Diencephalon (tissue), 2 donors: ENCODE results near the genes COMMD2 and SERP1.

DNA sequence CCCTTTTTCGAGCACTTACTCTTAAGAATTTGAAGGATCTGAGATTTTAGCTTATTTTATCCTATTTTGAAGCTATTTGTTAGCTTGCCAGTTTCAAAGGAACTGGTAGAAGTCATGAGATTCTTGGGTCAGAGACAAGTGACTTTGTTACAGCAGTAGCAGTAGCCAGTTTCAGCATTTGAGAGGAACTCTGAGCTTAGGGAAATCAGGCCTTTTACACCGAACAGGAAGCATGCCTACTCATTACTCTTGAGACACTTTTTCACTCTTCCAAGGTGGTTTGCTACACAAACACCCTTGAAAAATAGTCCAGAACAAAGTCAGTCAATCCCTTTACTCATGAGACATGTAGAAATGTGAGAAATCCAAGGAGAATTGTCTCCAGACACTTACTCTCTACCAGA, 24.5 kb upstream of the TM4SF1 start:
- RAMPAGE, long total RNA, result no peak

- RAMPAGE, long total RNA, result no peak
These were observed 27.2 kb upstream of the TM4SF1 start for GRCh38 chr3:149404635-149405025.

DNA sequence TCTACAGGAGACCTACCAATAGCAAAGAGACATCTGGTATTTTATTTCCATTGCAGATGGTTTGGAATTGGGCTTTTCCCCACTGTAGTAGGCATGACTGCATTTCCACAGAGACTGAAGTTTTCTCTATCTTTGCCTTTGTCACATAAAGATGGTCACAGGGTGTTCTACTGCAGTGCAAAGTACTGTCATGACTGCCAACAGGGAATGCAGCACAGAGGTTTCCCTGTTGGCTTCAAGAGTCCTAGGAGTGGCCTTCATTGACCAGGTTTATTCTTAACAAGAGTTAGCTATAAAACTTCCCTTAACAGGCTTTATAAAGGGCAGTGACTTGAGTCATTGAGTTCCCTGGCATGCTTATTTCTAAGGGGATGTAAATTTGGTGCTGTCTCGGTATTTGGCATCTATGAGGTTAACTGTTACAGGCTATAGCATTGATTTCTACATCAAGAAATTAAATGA, 36.7 kb upstream of the TM4SF4 start:
- RAMPAGE, long total RNA, result no peak

- RAMPAGE, long total RNA, result no peak
These were observed 899 bp downstream of the TM4SF4 start for GRCh38 chr3:149475043-149476148.

DNA sequence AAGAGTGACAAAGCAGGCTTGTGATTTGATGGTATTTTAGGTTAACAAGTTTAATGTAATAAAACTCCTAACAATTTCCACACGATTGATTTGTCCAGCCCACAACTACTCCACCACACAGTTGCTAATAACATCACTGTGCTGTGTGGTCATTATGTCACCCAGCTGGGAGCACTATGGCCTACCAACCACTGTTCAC, 1.7 kb downstream of the WWTR1 start:
- RAMPAGE, long total RNA, result no peak

- RAMPAGE, long total RNA, result start-site peak on the minus strand at chr3:149752448-149752494, 3,772 and 3,267 reads in 2 replicates
These were observed at the start of gene COMMD2 for GRCh38 chr3:149751796-149753080. Gene COMMD2, minus strand, starts transcription at chr3:149752489.

GRCh38 chr3:150022485-150023569, 52.1 kb upstream of the PFN2 start:
- RAMPAGE, long total RNA, result no peak

GRCh38 chr3:150253261-150254069, 154.6 kb upstream of the TSC22D2 start:
- RAMPAGE, long total RNA, result no peak

DNA sequence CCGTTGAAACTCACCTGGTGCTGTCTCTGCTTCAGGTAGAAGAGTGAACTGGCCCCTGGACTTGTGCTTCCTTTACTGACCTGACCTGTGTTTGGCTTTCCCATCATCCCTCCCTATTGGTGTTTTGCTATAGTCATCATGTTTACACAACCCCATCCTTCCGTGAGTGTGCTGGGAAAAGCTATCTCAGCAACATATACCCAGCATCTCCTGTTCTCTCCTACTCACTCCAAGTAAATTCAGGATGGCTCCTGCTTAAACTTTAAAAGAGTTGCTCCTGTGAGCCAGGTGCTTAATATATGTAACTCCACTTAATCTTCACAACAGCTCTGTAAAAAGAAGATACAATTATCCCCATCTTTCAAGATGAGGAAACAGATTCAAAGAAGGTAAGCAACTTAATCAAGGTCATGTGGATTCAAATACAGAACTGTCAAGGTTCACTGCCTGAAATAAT, 77.1 kb upstream of the TSC22D2 start:
- RAMPAGE, long total RNA, result no peak

DNA sequence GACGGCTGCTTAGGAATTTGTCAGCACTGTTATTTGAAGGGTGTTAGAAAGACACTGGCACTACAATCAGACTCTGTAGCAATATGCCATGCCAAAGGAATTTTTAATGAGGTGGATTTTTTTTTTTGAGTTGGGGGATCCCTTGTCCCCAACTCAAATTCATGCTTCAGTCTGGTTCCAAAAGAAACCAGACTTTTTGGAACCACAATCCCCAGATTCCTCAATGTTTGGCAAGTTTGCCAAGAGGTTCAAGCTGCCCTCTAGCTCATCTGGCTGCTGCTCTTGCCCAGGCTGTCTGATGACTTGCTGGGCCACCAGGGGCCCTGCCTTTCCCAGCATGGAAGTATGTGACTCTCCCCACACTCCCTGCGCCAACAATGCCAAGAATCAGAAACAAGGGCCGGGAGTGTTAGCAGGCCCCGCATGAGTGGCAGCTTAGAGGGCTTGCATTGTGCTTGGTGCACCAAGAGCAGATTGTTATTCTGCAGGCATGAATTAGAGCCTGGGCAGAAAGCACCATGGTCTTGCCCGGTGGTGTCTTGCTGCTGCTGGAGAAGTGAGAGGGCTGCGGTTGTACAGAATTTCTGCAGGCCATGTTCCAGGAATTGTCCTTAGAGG, 58.5 kb upstream of the TSC22D2 start:
- RAMPAGE, long total RNA, result no peak

DNA sequence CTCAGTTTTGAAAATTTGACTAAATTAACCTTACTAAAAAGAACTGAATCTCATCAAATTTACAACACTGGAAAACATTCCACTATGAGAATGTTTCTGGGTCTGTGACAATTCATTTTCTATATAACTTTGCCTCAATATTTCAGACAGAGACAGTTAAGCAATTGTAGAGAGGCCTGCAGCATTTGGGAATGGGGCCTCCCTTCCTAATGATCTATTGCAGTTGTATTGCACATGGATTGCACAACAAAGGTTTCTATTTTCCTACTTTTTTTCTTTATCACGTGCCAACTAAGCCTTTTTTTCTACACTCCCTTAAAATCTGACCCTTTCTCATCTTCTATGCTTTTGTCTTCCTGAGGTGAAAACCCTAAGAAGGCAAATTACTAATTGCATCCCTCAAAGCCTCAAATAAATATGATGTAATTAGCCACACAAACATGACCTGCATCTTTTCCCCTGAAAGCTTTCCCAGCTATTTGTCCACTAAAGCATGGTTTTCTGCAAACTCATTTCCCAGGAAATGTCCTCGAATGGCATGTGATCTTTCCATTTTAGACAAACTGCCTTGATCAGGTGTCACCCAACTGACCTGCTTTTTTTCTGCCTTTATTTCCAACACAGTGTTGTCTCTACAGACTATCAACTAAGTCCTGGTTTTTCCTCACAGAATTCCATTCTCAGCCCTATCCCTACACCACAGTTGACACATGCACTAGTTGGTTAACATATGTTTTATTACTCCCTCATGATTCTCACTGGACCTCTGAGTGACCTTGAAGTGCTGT, 32.0 kb upstream of the TSC22D2 start:
- RAMPAGE, long total RNA, result no peak

- RAMPAGE, long total RNA, result no peak
These were observed 23.4 kb upstream of the TSC22D2 start for GRCh38 chr3:150384599-150385261.

DNA sequence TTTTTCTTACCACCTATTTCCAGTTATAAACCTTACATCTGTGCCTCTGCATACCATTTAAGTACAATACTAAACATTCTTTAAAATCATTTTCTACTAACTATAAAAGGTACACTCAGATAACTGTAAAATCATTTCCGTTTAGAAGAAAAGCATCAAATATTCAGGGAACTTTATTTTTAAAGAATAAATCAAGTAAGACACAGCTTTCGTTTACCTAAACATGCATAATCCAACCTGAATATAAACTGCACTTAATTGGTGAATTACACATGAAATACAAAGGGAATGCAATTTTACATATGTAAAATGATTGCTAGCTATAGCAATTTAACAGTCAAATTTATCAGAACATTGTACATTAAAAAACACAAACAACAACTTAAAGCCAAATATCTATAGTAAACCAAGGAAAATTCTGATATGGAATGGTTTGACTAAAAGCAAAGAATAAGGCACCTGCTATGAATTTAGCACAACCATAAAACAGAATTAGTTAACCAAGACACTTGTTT, 3.9 kb downstream of the SERP1 start:
- RAMPAGE, long total RNA, result no peak

- RAMPAGE, long total RNA, result no peak
These were observed at the start of gene SERP1 for GRCh38 chr3:150545935-150546576. Gene SERP1, minus strand, starts transcription at chr3:150546496.

DNA sequence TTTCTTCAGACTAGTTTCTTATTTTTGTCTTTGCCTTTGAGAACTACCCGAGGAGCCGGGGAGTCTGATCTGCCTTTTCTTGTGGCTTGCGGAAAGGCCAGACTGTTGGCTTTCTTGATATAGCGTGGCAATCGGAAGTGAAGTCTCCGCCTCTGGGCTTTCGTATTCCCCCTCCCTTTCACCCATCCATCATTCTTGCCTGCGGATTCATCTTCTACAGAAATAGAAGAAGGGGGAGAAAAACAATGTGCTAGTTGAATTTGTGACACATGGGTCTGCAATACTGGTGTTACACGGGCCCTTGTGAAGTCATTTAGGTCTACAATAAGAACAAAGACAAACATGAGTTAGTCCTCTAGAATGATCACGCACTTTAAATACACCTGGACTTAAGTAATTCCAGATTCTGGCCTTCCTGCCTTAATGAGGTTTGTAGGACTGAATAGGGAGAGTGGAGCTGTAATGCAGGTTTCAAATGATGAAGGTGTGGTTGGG, 319 bp downstream of the EIF2A start:
- RAMPAGE, long total RNA, result no peak

- RAMPAGE, long total RNA, result no peak
These were observed 21.2 kb upstream of the ERICH6 start for GRCh38 chr3:150724862-150725469.

DNA sequence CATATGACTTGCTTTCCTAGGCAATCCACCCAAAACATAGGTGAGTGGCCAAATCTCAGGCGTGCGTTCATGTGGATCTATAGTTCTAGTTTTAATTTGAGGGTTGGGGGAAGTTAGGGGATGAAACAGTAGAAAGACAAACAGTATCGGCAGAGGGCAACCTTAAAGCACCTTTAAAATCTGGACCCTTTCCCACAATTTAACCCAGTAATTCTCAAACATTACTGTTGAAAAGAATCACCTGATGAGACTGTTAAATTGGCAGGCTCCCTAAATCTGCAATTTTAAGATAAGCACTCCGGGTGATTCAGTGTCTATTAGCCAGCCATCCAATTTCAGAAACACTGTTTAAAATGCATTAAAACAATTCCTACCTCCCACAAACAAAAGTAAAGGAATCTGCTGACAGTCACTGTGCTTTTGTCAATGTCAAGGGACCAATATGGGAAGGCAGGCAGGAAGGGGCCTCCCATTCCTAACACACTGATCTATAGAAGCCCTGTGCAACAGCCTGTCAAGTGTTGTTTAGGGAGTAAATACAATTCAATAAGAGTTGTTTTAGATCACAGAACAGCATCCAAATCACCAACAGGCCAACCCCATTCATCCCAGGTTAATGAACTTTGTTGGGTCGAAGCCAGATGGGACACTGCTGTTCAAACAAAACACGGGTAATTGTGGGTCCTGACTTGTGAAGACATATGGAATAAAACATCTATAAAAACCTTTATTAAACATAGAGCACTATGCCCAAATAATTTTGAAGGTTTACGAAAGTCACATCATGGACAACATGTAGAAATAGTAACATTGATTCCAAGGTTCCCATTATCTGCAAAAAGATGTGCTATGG, 21.4 kb downstream of the SIAH2 start:
- RAMPAGE, long total RNA, result no peak

DNA sequence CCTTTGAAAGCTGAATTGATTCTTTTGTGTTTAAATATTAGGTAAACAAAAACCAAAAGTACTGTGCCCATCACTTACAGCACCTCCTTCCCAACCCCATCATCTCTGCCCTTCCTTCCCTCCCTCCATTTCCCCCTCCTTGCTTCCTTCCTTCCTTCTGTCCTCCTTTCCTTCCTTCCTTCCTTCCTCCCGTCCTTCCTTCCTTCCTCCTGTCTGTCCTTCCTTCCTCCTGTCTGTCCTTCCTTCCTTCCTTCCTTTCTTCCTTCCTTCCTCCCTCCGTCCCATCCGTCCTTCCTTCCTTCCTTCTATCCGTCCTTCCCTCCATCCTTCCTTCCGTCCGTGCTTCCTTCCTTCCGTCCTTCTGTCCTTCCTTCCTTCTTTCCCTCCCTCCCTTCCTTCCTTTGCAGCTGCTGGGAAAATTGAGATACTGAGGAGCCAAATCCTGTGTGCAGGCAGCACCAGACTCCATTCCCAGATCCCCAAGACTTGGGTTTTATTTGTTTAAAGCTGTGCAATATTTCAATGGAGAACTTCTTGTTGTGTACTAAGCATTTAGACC, 67.8 kb upstream of the SIAH2 start:
- RAMPAGE, long total RNA, result no peak

- RAMPAGE, long total RNA, result no peak
These were observed 287 bp downstream of the MED12L start for GRCh38 chr3:151085858-151086044.

DNA sequence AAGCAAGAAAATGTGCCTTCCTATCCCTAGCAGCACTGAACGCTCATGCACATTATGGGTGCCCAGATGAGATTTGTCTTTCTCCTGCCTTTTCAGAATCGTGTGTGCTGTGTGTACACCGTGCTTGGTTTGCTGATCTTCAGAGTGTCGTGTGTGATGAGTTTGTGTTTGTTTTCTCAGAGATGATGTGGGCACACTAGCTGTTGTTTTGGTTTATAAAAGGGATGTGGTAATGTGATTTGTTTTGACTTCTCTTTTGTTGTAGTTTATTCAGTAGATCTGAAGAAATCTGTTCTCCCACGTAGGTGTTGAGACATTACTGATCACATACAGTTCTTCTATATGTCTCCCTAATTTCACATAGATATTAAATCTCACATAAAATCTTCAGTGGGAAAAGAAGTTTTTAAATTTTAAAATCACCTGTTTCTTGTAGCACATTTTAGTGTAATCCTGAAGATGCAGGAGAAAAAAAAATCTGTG, 19.6 kb downstream of the GPR171 start:
- RAMPAGE, long total RNA, result no peak